Epithelial cell of esophagus (primary cell): ENCODE data around the gene DMRTC2.

DNA sequence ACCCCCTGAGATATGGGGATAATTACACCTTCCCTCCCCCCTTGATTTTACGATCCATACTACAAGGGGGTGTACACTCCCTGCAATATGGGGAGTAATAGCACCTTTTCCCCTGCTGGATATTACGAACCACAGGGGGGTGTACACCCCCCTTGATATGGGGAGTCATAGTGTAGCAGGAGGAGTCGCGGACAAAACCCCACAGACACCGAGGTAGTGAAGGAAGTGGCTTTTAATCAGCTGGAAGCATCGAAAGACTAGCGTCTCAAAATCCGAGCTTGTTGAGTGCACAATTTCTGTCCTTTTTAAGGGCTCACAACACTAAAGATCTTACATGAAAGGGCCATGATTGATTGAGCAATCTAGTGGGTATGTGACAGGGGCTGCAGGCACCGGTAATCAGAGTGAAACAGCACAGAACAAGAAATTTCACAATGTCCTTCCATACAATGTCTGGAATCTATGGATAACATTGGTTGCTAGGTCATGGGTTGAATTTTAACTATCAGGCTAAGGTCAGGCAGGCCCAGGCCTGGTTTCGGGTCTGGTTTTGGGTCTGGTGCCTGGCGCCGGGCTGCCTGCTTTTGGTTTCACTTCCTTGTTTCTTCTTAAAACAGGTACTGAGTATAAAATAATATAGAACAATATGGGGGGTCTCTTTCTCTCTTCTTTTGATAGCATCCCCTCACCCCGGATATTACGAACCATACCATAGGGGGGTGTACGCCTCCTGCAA, 20.5 kb downstream of the ERICH4 start:
- RRBS: no CpG with 5 or more reads among the region's 15 CpGs

- RRBS: no CpG with 5 or more reads among the region's 5 CpGs
These were observed 14.4 kb upstream of the CEACAM6 start for GRCh38 chr19:41740670-41741543.

GRCh38 chr19:41744910-41745220, 10.5 kb upstream of the CEACAM6 start:
- RRBS: no CpG with 5 or more reads among the region's 3 CpGs

- RRBS: no CpG with 5 or more reads among the region's 12 CpGs
These were observed 3.0 kb downstream of the CEACAM3 start for GRCh38 chr19:41799158-41799940.

- RRBS: 94% methylated on average over 4 of the region's 60 CpGs
These were observed at the start of gene DMRTC2 for GRCh38 chr19:41844493-41845559. Gene DMRTC2 (plus strand): TSS chr19:41845042.

- RRBS: no CpG with 5 or more reads among the region's 9 CpGs
These were observed 1.8 kb downstream of the RPS19 start for GRCh38 chr19:41861811-41862312.

GRCh38 chr19:41868099-41869409, 8.5 kb downstream of the RPS19 start:
- RRBS: 69% methylated on average over 1 of the region's 24 CpGs

DNA sequence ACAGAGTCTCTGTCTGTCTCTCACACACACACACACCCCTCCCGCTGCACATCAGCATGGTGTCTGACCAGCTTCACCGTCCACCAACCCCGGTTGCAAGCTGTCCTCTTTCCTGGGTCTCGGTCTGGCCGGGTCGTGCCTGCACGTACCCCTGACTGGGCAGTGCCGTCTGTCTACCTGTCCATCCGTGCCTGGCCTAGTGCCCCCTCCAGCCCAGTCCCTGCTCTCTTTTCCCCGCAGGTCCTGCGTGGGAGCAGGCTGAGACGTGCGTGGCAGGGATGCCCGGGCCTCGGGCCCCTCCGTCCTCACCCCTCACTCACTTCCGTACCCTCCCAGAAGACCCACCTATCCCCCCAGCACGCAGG, 16.0 kb downstream of the ERFL start:
- RRBS: no CpG with 5 or more reads among the region's 18 CpGs

- RRBS: 58% methylated on average over 2 of the region's 16 CpGs
These were observed 8.5 kb upstream of the ERFL start for GRCh38 chr19:41936695-41937260.

GRCh38 chr19:41967176-41967473, 8.0 kb upstream of the RABAC1 start:
- RRBS: no CpG with 5 or more reads among the region's 13 CpGs

DNA sequence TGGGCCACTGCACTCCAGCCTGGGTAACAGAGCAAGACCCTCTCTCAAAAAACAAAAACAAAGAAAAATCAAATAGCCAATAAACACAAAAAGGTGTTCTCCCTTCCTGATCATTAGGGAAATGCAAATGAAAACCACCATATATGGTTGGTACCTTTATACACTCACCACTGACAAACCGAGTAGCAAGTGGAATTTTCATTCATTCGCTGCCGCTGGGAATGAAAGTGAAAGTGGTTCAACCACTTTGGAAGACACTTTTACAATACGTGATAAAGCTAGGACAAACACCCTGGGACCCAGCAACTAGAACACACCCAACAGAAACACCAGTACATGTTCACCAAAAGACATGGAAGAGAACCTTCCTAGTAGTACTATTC, 21.0 kb downstream of the GRIK5 start:
- RRBS: no CpG with 5 or more reads among the region's 4 CpGs

DNA sequence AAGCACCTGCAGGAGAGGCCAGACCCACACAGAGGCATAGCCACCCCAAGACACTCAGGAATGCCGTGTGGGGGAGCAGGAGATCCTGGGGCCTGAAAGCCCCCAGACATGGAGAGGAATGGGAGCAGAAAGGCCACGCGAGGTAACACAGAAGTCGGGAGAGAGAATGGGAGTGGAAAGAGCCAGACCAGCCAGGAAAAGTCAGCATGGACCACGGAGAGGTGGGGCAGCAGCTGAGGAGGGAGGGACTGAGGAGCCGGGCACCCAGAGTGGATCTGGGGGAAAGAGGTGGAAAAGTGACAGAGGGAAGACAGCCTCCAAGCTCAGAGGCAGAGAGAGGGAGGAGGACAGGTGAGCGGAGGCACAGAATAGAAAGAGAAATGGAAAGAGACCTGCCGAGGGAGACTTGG, 1.8 kb downstream of the GRIK5 start:
- RRBS: no CpG with 5 or more reads among the region's 8 CpGs

DNA sequence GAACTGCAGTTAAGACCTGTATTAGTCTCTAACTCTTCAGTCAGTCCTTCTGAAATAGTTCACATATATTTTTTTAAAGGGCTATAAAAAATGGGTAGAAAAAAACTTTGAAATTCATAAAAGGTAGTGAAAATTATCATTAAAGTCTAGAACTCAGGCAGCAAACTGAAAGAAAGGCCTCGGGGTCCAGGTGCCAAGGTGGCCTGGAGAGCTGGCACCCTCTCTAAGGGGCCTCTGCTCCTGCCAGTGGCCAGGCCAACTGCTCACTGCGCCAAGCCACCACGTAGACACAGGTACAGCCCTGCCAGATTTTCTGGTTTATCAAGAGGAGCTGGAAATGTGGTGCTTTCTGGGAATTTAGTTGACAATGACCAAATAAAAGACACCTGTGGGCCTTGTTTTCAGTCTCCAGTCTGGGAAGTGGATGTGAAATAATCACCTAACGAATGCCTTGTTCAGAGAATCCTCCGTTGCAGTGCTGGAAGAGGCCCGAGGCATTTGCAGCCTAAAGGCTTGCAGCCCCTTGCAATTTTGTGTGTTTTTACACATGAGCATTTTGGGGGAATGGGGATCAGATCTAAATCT, 22.8 kb downstream of the ZNF574 start:
- RRBS: no CpG with 5 or more reads among the region's 6 CpGs

GRCh38 chr19:42121137-42122182, 10.8 kb downstream of the POU2F2 start:
- RRBS: no CpG with 5 or more reads among the region's 15 CpGs

DNA sequence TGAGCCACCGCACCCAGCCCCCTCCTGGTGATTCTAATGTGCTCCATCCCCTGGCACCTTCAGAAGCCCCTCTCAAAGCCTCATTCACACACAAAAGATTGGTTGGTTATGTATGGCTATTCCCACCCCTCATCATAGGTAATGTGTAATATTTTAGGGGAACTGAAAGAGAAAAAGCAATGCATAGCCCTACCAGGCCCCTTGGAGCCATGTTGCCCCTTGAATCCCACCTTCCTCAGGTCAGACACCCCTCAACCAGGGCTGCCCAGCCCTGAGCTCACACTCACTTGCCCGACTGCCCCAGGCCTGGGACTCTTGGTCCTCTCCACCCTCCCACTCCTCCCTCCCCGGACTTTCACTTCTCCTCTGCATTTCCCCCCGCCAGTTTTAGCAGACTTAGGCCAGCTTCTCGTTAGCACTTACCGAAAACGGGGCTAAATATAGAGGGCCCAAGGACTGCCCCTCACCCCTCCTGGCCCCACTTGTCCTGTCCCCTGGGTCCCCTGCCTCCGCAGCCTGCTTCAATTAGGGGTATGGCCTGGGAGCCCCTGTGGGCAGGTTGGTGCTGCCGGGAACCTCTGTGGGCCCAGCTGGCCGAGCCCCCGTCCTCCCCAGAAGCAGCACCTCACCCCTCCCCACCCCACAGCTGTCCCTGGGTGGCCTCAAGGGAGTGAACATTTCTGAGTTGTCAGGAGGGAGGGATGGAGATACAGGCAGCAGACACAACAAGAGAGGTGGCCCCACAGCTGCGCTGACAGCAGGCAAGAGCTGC, 2.9 kb downstream of the POU2F2 start:
- RRBS: no CpG with 5 or more reads among the region's 12 CpGs

- RRBS: no CpG with 5 or more reads among the region's 9 CpGs
These were observed 15.7 kb downstream of the DEDD2 start for GRCh38 chr19:42201477-42202537.

DNA sequence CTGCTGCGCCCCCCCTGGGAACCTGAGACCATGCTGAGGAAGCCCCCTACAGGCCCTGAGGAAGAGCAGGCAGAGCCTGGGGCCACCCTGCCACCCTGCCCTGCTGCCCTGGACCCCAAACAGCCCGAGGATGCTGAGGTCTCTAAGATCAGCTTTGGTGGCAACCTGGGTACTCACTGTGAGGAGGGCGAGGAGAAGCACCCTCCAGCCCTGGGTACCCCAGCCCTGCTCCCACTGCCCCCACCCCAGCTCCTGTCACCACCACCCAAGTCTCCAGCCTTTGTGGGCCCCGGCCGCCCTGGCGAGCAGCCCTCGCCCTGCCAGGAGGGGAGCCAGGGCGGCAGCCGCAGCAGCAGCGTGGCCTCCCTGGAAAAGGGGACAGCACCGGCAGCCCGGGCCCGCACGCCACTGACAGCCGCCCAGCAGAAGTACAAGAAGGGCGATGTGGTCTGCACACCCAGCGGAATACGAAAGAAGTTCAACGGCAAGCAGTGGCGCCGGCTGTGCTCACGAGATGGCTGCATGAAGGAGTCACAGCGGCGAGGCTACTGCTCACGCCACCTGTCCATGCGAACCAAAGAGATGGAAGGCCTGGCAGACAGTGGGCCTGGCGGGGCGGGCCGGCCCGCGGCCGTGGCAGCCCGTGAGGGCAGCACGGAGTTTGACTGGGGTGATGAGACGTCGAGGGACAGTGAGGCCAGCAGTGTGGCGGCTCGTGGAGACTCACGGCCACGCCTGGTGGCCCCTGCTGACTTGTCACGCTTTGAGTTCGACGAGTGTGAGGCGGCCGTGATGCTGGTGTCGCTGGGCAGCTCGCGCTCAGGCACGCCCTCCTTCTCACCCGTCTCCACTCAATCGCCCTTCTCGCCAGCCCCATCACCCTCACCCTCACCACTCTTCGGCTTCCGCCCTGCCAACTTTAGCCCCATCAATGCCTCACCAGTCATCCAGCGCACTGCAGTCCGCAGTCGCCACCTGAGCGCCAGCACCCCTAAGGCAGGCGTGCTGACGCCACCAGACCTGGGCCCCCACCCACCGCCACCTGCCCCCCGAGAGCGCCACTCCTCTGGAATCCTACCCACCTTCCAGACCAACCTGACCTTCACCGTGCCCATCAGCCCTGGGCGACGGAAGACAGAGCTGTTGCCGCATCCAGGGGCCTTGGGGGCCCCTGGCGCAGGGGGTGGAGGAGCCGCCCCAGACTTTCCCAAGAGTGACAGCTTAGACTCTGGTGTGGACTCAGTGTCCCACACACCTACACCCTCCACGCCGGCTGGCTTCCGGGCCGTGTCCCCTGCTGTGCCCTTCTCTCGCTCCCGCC, 4.2 kb downstream of the CIC start:
- RRBS: no CpG with 5 or more reads among the region's 75 CpGs

- RRBS: 1% methylated on average over 43 of the region's 116 CpGs
These were observed 15.4 kb downstream of the CIC start for GRCh38 chr19:42284140-42285124.

DNA sequence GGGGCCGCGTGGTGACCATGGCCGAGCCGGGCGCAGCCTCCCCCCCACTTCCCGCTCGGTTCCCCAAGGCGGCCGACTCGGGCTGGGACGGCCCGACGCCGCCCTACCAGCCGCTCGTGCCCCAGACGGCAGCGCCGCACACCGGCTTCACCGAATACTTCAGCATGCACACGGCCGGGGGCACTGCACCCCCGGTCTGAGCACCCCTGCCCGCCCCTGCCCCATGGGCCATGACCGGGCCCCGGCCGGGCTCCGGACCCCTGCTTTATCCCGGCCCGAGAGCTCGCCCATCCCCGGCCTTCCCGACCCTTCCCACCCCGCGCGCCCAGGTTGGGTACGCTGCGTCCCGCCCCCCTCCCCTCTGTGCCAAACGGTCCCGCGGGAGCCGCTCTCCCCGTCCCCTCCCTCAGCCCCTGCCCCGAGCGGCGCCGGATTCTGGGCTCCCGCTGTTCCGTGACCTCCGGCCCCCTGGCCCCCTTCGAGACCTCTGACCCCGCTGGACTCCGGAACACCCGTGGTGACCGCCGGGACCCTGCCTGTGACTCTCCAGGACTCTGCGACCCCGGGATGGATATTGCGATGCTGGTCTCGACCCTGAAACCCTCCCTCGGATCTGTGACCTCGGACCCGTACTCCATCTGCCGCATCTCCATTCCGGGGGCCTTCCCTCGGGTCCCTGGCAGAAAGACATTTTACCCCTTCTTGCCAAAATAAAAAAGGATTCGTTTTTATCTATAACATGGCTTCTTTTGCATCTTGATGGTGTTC, 924 bp upstream of the MEGF8 start:
- RRBS: 2% methylated on average over 18 of the region's 69 CpGs

- RRBS: no CpG with 5 or more reads among the region's 4 CpGs
These were observed 24.9 kb downstream of the CNFN start for GRCh38 chr19:42365197-42365548.